HEK293 (cell line): ENCODE results near the genes SPAST and CRIM1.

- PRO-cap, result no peak
- RRBS, 2 experiments, result no CpG with 5 or more reads among the region's 5 CpGs
These were observed 82.0 kb downstream of the XDH start for GRCh38 chr2:31332490-31332948.

GRCh38 chr2:31365548-31365747 is 49.1 kb downstream of the XDH start:
- PRO-cap, result no peak
- RRBS, 2 experiments, result 100% methylated on average over 1 to 2 of the region's 4 CpGs

GRCh38 chr2:31384242-31384726 is 30.3 kb downstream of the XDH start:
- PRO-cap, result no peak
- RRBS, 2 experiments, result no CpG with 5 or more reads among the region's 3 CpGs

- PRO-cap, result no peak
- RRBS, 2 experiments, result no CpG with 5 or more reads among the region's 3 CpGs
These were observed 134.5 kb downstream of the MEMO1 start for GRCh38 chr2:31876071-31877021.

GRCh38 chr2:31904522-31904889 is 106.3 kb downstream of the MEMO1 start:
- PRO-cap, result no peak
- RRBS, 2 experiments, result no CpG with 5 or more reads among the region's 7 CpGs

DNA sequence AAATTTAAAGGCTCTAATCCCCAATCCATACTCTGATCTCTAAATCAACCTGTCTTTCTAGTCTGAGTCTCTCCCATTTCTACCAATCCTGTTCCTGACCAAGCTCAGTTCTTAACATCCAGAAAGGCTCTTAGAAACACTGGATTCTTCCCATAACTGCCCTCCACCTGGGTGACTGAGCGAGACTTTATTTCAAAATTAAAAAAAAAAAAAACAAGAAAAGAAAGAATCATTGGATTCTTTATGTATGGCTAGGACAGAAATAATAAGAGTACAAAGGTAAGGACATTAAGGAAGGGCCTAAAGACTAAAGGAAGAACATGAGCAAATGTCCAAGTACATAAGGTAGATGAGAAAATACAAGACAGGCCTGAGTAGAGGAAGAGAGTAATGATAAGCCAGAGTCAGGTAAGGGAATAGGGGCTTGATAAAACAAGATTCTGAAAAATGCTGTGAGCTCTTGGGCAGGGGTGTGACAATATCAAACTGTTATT is 76.5 kb downstream of the MEMO1 start:
- PRO-cap, result no peak
- RRBS, 2 experiments, result no CpG with 5 or more reads among the region's 1 CpG

- PRO-cap, result no peak
- RRBS, 2 experiments, result no CpG with 5 or more reads among the region's 7 CpGs
These were observed 11.6 kb downstream of the MEMO1 start for GRCh38 chr2:31998869-31999928.

DNA sequence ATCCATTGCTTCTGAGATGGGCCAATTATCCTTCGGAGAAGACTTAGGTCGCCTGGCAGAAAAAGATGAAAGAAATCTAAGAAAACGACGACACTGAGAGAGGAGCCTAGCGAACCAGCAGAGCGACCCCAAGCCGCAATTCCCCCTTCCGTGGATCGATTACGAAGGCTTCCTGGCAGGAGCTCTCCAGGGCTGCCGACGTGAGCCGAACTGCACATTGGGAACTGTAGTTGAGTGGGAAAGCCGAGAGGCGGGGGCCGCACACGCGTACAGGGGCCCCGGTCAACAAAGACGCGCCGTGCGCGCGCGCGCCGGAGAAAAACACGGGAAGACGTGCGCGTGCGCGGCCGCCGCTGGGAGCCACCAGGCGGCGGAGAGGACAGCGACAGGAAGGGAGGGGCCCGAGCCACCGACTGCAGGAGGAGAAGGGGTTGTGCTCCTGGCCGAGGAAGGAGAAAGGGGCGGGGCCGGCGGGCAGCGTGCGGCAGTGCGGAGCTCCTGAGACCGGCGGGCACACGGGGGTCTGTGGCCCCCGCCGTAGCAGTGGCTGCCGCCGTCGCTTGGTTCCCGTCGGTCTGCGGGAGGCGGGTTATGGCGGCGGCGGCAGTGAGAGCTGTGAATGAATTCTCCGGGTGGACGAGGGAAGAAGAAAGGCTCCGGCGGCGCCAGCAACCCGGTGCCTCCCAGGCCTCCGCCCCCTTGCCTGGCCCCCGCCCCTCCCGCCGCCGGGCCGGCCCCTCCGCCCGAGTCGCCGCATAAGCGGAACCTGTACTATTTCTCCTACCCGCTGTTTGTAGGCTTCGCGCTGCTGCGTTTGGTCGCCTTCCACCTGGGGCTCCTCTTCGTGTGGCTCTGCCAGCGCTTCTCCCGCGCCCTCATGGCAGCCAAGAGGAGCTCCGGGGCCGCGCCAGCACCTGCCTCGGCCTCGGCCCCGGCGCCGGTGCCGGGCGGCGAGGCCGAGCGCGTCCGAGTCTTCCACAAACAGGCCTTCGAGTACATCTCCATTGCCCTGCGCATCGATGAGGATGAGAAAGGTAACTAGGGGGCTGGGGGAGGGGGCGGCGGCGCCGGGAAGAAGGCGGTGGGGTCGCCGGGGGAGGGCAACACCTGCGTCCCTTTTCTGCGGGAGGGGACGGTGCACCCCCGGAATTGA is at the start of gene SPAST:
Gene SPAST (plus strand): TSS at position 344 of the 1,153 bp plus-strand sequence.
- PRO-cap, result bidirectional peak, plus-strand start at position 514 of the sequence, minus-strand start at position 163 of the sequence; bidirectional peak, plus-strand start at position 790 of the sequence, minus-strand start at position 705 of the sequence; bidirectional peak, plus-strand start at position 883 of the sequence, minus-strand start at position 848 of the sequence; unidirectional peak, minus-strand start at position 997 of the sequence
- RRBS, 2 experiments, result 2% methylated on average over 23 to 30 of the region's 118 CpGs

- PRO-cap, result no peak
- RRBS, 2 experiments, result no CpG with 5 or more reads among the region's 4 CpGs
These were observed 27.9 kb downstream of the YIPF4 start for GRCh38 chr2:32305394-32306282.

DNA sequence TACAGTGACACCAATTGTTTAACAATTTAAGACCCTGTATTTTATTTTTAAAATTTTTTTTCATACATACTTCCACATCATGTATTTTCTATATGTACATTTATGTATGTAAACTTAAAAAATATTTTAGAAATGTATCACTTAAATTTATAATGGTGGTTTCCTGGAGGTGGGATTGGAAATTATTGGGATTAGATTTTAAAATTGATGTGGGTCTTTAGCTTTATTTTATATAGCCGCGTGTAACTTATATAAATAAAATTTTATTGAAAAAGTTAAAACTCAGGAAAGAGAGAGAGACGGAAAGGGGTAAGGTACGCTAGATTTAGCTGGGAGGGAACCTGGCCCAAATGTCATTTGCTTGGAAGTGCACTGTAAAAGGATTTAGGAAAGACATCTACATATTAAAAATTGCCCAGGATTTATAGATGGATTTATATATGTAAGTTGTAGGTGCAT is 41.7 kb downstream of the BIRC6 start:
- PRO-cap, result no peak
- RRBS, 2 experiments, result no CpG with 5 or more reads among the region's 4 CpGs

- PRO-cap, result bidirectional peak, plus-strand start at chr2:32947767, minus-strand start at chr2:32947690; bidirectional peak, plus-strand start at chr2:32947895, minus-strand start at chr2:32947971
- RRBS, 2 experiments, result under 1 to 1% methylated on average over 29 of the region's 98 CpGs
These were observed 989 bp downstream of the LTBP1 start for GRCh38 chr2:32947335-32948549.

DNA sequence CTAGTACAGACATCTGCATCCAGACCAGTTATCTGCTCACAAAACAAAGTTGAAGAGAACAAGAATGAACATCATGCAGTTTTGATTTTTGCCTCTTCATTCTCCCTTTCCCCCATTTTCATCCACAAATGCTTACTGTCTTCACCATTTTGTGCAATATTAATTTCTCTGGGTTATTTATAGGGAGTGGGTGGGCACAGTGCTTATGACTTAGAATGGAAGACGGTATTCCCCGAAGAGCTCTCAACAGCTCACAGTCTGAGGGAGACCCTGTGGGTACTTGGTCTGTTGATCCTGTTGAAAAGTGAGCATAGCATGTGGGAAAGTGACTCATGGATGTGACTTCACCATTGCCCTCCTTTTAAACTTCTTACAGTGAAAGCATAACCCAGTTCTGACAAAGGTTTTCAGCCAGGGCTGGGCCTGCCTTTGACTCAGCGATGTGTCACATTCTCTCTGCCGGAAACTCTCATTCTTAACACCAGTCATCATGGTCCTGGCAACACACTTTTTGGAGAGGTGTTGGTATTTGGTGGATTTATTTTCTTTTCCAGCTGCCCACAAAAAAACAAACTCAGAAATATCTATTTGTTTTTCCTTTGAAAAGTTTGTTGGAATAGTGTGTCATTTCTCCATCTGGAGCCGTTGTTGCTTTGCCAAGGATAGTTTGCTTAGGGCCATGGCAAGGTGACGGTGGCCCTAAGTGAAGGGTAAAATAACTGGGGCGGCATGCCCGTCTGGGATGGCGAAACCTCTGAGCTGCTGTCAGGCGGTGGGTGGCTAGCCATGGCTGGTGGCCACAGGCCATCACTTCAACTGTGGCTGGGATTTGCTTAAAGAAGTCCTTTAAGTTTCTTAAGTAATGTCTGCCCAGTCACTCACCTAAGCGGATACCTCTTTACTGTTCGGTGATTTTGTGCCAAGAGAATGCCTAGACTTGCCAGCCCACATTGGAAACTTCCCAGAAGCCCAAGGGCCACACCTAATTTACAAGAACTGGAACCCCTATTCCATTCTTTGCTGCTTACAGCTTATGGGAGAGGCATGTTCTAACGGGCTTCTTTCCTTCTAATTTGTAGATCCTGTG is 123.2 kb downstream of the LTBP1 start:
- PRO-cap, result no peak
- RRBS, 2 experiments, result no CpG with 5 or more reads among the region's 13 CpGs

GRCh38 chr2:33077685-33078310 is 131.0 kb downstream of the LTBP1 start:
- PRO-cap, result no peak
- RRBS, 2 experiments, result no CpG with 5 or more reads among the region's 8 CpGs

- PRO-cap, result no peak
- RRBS, 2 experiments, result no CpG with 5 or more reads among the region's 3 CpGs
These were observed 263.9 kb downstream of the LTBP1 start for GRCh38 chr2:33210433-33211192.

GRCh38 chr2:33336296-33336871 is 140.1 kb upstream of the RASGRP3 start:
- PRO-cap, result no peak
- RRBS, 2 experiments, result no CpG with 5 or more reads among the region's 7 CpGs

DNA sequence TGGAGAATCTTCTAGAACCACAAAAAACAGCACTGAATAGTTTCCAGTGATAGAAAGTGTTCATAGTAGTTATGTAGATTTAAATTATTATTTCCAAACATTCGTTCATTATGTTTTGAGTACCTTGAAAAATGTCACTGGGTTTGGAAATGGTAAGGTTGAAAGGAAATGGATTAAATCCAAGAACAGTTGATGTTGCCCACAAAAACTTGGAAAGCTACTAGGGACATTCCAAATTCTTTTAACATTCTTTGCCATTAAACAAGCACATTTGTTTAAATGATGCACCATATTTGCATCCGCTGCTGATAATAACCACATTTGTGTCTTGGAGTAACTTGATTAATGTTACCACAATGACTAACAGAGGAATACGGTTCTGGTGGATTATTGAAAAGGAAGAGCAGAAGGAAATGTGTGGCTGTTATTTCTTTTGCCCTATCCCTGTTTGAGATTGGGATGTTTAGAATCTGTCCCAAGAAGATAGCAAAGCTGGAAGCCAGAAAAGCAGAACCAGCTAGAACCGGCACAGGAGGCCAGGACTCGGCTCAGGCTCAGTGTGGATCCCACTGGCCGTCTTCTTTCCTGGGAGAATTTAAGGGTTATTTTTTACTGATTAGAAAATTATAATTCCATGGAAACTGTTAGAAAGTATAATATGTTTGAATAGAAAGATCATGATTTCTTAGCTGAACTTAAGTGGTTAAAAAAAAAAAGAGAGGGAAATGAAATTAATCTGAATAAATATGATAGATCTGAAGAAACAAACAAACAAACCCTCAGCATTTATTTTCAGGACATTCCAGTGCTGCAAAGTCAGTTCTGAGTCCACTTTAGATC is 39.1 kb upstream of the RASGRP3 start:
- PRO-cap, result no peak
- RRBS, 2 experiments, result no CpG with 5 or more reads among the region's 6 CpGs

DNA sequence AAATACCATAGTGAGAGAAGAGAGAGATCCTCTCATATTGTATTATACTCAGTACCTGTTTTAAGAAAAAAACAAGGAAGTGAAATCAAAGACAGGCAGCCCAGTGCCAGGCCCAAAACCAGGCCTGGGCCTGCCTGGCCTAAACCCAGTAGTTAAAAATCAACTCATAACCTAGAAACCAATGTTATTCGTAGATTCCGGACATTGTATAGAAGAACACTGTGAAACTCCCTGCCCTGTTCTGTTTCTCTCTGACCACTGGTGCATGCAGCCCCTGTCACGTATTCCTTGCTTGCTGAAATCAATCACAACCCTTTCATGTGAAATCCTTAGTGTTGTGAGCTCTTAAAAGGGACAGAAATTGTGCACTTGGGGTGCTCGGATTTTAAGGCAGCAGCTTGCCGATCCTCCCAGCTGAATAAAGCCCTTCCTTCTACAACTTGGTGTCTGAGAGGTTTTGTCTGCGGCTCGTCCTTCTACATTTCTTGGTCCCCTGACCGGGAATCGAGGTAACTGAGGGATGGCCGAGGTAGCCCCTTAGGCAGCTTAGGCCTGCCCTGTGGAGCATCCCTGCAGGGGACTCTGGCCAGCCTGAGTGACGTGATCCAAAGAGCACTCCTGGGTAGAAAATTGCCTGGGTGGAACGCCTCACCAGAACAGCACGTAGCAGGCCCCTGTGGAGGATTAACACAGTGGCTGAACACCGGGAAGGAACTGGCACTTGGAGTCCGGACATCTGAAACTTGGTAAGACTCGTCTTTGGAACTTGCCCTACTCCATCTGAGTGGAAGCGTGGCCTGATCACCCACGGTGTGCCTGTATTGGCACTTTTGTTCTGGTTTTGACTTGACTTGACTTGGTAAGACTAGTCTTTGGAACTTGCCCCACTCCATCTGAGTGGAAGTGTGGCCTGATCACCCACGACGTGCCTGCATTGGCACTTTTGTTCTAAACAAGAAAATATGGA is 1078.4 kb upstream of the FAM98A start:
- PRO-cap, result no peak
- RRBS, 2 experiments, result no CpG with 5 or more reads among the region's 20 CpGs

DNA sequence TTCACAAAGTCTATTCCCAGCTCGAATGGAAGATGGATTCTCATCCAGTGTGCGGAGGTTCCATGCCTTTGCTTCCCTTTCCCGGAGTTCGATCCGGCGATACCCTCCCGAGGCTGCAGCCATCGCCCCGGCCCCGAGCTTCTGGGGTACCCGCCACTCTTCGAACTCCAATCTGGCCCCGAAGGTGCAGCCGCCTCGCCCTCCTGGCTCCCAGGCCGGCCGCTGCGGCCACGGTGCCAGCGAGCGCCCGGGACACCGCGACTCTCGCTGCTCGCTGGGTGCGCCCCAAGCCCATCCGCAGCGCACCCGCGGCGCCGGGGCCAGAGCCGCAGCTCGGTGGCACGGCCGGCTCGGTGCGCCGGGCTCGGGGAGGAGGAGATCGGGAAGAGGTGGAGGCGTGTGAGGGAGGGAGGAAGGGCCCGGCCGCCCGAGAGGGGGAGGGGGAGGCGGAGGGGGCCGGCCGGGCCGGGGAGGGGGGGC is 365 bp upstream of the CRIM1 start:
- PRO-cap, result bidirectional peak, plus-strand start outside the sequence, minus-strand start at position 389 of the sequence
- RRBS, 2 experiments, result 2% methylated on average over 23 to 27 of the region's 50 CpGs

GRCh38 chr2:36355653-36356662 is at the start of gene CRIM1:
Gene CRIM1, plus strand, starts transcription at chr2:36355778.
- PRO-cap, result bidirectional peak, plus-strand start at chr2:36355778, minus-strand start at chr2:36355561; bidirectional peak, plus-strand start at chr2:36356168, minus-strand start at chr2:36355985; bidirectional peak, plus-strand start at chr2:36356297, minus-strand start at chr2:36356267; bidirectional peak, plus-strand start at chr2:36356483, minus-strand start at chr2:36356401; bidirectional peak, plus-strand start at chr2:36356717, minus-strand start at chr2:36356586
- RRBS, 2 experiments, result under 1 to 3% methylated on average over 50 to 56 of the region's 125 CpGs

DNA sequence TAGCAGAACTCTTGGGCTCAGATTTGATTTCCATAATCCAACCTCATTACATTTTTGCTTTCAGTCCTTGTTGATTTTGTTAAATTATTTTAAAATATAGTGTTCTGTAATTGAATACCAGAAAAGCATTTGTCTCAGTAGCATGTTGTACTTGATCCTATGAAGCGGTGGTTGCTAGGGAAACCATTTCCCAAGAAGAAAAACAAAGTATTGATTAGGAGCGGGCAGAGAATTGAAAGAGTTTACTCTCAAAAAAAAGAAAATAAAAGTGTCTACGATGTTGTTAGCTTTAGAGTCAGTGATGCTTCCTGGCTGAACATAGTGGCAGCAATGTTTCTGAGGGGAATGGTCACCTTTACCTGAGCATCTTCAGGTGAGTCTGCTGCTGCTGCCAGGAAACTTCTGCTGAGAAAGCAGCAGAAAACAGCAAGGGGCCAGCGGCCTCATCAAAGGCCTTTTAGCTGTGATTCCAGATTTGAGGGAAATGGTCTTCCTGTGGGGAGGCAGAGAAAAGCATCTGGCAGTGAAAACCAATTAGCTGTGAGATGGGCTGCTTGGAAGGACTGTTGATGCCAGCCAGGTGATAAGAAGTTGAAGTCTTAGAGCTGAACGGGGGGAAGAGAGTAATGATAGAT is 37.1 kb downstream of the CRIM1 start:
- PRO-cap, result no peak
- RRBS, 2 experiments, result no CpG with 5 or more reads among the region's 5 CpGs